Heart (tissue), 3 donors: ENCODE measurements around a stretch of chr12.

GRCh38 chr12:108695981-108696318, 35.4 kb downstream of the CORO1C start:
- RAMPAGE, long total RNA, 2 experiments = no peak in any of the 2 experiments

GRCh38 chr12:108724346-108724724, 7.0 kb downstream of the CORO1C start:
- RAMPAGE, long total RNA, 2 experiments = no peak in any of the 2 experiments

DNA sequence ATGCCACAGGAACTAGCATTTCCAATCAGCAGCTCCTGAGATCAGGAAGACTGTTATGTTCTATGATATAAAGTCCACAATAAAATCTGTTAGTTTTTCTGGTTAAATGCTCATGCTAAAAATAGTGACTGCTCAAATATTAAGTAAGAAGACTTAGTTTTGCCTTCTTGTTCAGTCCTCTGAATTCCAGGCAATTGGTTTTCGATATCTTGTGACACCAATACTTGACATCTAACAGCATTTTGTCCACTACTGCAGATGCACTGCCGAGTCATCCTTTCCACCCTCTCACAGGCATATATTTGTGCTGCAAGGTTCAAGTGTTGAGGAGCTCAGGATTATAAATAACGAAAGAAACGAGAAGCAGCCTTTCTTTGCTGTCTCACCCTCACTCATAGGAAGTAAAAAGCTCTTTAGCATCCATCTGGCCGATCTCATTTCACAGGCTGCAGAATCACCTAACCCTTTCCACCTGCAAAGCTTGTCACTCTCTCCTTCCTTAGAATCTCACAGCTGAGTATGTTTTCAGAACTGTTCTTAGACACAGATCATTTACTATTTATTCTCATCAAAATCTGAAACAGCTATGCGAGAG, 31.9 kb downstream of the SSH1 start:
- RAMPAGE, long total RNA, 2 experiments = no peak in any of the 2 experiments

DNA sequence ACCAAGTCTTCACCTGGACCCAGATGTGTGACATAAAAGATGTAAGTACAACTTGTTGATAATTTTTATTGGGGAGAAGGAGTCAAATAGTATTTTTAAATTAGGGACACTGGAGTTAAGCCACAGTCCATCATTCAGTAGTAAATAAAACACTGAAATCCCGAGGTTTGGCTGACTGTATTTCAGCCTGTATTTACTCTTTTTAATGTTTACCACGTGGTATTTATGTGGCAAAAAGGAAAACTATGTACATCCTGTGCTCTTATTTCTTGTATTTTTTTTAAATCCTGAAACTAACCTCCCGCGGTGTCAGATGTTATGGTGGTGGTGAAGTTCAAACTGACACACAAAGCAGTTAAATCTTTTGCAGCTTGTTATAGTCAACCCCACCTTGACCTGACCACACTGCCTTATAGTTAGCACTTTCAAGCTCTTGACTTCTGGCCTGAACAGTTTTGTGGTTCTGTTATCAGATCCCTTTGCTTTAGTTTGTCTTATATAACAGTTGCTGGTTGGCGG, 1.9 kb downstream of the UNG start:
- RAMPAGE, long total RNA, 2 experiments = no peak in any of the 2 experiments

GRCh38 chr12:109291176-109292525, 17.4 kb downstream of the FOXN4 start:
- RAMPAGE, long total RNA, 2 experiments = no peak in any of the 2 experiments

DNA sequence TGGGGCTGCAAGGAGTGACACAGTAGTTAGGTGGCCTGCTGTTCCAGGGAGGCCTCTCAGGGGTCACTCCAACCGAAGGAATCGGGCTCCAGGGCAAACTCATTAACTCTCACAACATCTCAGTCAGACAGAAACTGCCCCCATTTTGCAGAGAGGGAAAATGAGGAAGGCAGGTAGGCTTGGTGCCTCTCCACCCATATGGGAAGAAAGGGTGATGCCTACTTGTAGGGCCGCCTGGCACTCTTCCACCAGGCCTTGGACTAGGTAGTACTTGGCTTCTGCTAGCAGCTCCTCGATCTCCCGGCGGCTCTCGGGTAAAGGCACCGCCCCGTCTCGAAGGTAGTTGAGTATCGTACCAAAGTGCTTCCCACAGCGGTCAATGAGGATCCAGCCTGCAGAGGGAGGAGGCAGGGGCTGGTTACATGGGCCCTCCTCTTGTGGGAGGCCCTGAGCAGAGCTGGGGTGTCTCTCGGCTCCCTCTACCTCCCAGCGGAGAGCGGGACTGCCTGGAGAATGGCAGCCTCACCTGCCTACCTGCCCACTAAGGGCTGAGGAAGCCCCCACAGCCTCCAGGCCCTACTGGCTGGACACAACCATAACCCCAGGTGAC, 16.6 kb downstream of the KCTD10 start:
- RAMPAGE, long total RNA, 2 experiments = no peak in any of the 2 experiments

- RAMPAGE, long total RNA, 2 experiments = no peak in any of the 2 experiments
Measured at GRCh38 chr12:109461473-109461867, 15.6 kb downstream of the KCTD10 start.

DNA sequence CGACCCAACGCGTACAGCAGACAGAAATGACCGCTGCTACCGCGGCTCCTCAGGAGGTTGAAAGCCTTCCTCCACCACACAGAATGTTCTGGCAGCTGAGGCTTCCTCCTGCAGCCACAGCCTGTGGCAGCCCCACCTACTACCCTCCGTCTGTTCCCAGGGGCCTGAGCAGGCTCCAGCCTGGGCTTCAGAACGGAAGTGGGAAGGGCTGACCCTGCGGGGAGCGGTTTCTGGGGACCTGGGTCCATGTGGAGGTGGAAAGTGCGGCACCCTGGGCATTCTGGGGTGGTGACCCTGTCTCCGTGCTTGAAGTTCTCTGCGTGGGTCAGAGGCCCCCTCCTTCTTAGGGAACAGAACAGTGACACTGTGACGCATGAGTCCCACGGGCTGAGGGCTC, 9.7 kb downstream of the MMAB start:
- RAMPAGE, long total RNA, 2 experiments = no peak in any of the 2 experiments

- RAMPAGE, long total RNA, 2 experiments = no peak in any of the 2 experiments
Measured at GRCh38 chr12:109581779-109582238, 8.2 kb downstream of the MVK start.

DNA sequence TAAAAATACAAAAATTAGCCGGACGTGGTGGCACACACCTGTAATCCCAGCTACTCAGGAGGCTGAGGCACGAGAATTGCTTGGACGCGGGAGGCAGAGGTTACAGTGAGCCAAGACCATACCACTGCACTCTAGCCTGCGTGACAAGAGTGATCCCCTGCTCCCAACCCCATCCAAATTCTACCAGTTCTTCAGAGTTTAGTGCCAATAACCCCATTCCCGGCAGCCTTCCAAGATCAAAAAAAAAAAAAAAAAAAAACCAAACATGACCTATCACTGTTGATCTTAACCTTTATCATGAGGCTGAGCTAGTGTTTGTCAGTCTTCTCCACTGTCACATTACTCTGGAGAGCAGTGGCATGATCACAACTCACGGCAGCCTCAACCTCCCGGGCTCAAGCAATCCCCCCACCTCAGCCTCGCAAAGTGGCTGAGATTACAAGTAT, 31.7 kb upstream of the FAM222A start:
- RAMPAGE, long total RNA, 2 experiments = no peak in any of the 2 experiments

- RAMPAGE, long total RNA, 2 experiments = no peak in any of the 2 experiments
Measured at GRCh38 chr12:109734133-109734624, 20.6 kb downstream of the FAM222A start.

DNA sequence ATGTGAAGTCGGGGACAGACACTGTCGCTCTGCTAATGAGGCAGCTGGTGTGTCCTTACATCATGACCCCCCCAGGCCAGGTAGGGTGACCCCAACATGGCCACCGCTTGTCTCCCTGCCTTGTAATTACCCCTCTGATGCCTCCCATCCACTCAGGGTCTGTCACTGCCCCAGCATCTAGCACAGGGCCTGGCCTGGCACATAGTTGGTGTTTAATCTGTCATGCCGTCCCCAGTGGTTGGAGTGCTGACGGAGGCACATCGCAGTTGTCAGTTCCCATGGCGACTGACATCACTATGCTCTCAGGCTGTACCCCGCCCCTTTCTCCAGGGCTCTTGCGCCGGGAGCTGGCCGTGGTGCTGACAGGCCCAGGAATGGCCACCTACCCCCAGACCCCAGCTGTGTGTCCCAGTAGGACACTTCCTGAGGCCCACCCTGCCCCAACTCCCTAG, 22.9 kb downstream of the FAM222A start:
- RAMPAGE, long total RNA, 2 experiments = no peak in any of the 2 experiments

GRCh38 chr12:109863459-109864209, 16.7 kb downstream of the GLTP start:
- RAMPAGE, long total RNA, 2 experiments = no peak in any of the 2 experiments

GRCh38 chr12:109944871-109945641, 45.0 kb downstream of the TCHP start:
- RAMPAGE, long total RNA, 2 experiments = no peak in any of the 2 experiments

- RAMPAGE, long total RNA, 2 experiments = no peak in any of the 2 experiments
Measured at GRCh38 chr12:109952137-109953426, 43.6 kb downstream of the GIT2 start.

GRCh38 chr12:110018913-110019547, 19.8 kb downstream of the ANKRD13A start:
- RAMPAGE, long total RNA, 2 experiments = no peak in any of the 2 experiments

- RAMPAGE, long total RNA, 2 experiments = no peak in any of the 2 experiments
Measured at GRCh38 chr12:110111258-110112040, 12.7 kb upstream of the IFT81 start.

GRCh38 chr12:110269811-110270258, 11.2 kb upstream of the ATP2A2 start:
- RAMPAGE, long total RNA, 2 experiments = no peak in any of the 2 experiments

GRCh38 chr12:110327445-110328165, 46.6 kb downstream of the ATP2A2 start:
- RAMPAGE, long total RNA, 2 experiments = no peak in any of the 2 experiments

DNA sequence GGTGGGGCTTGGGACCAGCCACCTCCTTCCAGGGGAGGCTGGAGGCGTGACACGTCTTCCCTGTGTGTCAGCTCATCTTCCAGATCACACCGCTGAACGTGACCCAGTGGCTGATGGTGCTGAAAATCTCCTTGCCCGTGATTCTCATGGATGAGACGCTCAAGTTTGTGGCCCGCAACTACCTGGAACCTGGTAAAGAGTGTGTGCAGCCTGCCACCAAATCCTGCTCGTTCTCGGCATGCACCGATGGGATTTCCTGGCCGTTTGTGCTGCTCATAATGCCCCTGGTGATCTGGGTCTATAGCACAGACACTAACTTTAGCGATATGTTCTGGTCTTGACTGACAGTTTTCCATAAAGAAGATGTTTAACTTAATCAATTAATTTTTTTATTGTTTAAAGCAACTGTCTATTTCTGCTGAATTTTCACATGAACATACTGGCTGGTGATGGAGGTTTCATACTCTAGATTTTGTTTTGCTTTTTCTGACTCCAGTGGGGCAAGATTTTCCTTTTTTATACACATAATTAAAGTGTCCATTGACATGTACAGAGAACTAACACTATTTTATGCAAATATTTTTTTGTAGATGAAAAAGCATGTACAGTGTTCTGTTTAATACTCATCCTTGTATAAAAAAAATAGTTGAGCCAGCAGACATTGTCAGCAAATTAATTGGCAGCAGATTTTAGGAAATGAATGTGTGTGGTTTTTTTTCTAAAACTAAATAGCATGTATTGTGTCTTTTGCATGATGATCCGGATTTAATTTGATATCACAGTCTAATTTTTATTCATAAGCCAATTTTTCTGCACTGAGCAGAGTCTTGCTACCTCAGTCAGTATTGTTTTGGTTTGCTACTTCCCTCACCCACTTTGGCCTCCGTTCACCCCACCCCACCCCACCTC, 57.1 kb downstream of the ANAPC7 start:
- RAMPAGE, long total RNA, 2 experiments = no peak in any of the 2 experiments